Measurements from ENCODE around the genes SSX7, KDM5C and HUWE1.

GRCh38 chrX:50594538-50595022 lies 124.0 kb upstream of the DGKK start:
- PRO-cap, 2 experiments, result no peak in any of the 2 experiments

- PRO-cap, 2 experiments, result no peak in any of the 2 experiments
These were observed 76.6 kb downstream of the MAGED4 start for GRCh38 chrX:52261385-52261620.

- PRO-cap, 2 experiments, result no peak in any of the 2 experiments
These were observed 57.5 kb upstream of the XAGE1B start for GRCh38 chrX:52574360-52574851.

- PRO-cap, 2 experiments, result no peak in any of the 2 experiments
These were observed at the start of gene SSX7 for GRCh38 chrX:52654871-52655219. TSS of gene SSX7 (minus strand) at chrX:52654900.

- PRO-cap, 2 experiments, result no peak in any of the 2 experiments
These were observed 24.9 kb upstream of the FAM156A start for GRCh38 chrX:52983209-52983710.

DNA sequence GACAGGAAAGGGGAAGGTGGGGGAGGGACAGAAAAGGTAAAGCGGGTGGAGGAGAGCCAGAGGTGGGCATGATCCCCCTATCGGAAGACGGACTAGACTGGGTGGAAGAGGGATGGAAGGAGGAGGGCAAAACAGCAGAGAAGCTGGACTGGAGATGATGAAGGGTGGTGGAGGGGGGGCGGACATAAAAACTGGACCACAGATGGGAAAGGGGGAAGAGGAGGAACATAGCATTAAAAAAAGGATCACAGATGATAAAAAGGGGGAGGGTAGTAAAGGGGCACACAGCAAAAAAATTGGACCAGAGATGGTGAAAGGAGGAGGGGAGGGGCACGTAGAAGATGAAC lies 1.2 kb downstream of the TSPYL2 start:
- PRO-cap, 2 experiments, result no peak in any of the 2 experiments

DNA sequence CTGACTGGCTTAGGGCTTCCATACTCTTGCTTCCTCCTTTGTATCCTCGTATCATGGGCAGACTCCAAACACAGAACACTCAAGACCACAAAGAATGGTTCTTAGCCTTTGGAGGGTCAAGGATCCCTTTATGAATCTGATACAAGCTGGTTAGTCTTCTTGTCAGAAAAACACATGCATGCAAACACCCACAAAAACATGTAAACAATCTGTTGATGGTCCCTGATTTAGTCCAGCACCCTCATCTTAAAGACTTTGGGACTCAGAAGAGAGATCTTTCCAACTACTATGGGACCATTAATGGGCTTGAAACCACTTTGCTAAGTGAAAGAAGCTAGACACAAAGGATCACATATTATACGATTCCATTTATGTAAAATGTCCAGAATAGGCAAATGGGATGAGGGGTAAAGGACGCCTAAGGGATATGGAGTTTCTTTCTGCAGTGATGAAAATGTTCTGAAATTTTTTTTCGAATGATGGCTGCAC lies 34.0 kb downstream of the KDM5C start:
- PRO-cap, 2 experiments, result no peak in any of the 2 experiments

GRCh38 chrX:53225054-53225327 lies at the start of gene KDM5C:
TSS of gene KDM5C (minus strand) at chrX:53225207.
- PRO-cap, 2 experiments, result peak in 2 of 2 experiments; most common minus-strand start chrX:53225207 (in 2)

DNA sequence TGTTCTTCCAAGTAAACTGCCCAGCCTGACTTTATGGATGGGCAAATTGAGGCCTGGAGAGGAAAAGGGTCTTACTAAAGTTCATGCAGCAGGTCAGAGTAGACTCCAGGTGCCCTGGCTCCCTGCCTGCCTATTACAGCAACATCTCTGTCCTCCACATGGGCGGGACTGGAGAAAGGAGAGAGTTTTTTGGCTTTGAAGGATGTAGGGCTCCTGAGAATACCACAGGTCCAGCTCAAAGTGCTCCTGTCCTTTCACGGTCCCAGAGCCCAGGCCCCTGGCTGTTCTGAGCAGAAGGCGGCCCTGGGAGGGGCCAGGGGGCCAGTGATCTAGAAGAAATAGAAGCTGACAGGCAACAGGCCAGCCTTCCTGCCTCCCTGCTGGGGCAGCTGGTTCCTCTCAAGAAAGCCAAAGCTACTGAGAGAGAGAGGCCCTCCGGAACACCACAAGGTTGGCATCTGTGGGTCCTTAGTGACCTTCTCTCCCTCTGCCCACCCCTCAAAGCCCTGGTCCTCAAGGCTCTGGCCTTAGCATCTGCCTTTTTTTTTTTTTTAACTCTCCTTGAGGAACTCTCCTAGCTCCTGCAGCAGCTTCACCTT lies 38.8 kb downstream of the IQSEC2 start:
- PRO-cap, 2 experiments, result no peak in any of the 2 experiments

GRCh38 chrX:53306671-53307067 lies 14.5 kb downstream of the IQSEC2 start:
- PRO-cap, 2 experiments, result no peak in any of the 2 experiments

DNA sequence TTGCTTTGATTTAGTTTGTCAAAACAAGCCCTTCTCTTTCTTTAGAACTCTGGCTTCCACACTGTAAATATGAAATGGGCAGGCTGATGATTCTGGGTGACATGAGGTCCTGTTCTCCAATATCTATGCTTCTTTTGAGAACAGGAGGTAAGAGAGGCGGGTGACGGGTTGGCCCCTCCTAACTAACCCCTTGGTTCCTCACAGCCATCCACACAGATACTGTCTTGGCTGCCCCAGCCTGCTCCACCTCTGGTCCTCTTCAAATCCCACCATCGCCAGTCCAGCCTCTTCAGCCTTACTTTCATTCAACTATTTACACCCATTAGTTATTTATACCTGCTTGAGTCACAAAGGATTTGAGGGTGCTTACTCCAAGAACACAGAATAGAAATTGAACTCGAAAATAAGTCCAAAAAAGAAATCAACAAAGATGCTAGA lies 11.7 kb downstream of the IQSEC2 start:
- PRO-cap, 2 experiments, result no peak in any of the 2 experiments

DNA sequence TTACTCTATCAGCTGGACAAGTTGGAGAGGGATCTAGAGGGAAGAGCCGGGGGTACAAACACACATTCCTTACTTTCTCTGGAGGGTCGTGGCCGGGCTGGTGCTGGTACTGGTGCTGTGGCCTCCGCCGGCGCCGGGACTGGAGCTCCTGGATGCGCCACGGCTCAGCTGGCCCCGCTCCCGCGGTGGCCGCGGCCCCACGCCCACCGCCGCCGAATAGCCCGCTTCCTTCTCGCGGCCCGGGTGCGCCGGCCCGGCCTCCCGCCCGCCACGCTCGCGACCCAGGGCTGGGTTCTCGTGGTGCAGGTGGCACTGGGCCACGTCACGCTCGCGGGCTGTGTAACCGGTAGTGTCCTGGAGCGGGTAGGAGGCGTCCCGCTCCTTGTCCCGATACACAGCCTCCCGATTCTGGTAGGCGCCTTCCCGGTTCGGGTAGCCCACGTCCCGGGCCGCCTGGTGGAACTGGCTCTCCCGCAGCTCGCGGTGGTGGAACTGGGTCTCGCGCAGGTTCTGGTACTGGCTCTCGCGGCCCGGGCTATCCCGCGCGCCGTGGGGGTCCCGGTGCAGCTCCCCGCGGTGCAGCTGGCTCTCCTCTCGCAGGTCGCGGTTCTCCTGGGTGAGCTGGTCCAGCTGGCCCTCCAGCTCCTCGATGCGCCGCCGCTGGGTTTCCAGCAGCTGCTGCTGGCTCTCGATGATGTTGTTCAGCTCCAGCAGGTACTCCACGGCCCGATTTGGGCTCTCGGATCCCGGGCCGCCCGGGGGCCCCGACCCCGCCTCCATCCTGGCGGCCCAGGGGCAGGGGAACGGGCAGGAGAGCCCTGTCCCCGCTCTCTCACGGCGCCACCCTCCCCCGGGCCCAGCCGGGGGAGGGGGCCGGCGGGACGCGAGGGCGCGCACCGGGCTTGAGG lies 552 bp downstream of the IQSEC2 start:
- PRO-cap, 2 experiments, result no peak in any of the 2 experiments

GRCh38 chrX:53380341-53380701 lies 42.1 kb downstream of the SMC1A start:
- PRO-cap, 2 experiments, result peak in 2 of 2 experiments; most common minus-strand start chrX:53380428 (in 2)

- PRO-cap, 2 experiments, result peak in 2 of 2 experiments; most common plus-strand start chrX:53441849 (in 2); most common minus-strand start chrX:53441686 (in 2)
These were observed 7.6 kb upstream of the HSD17B10 start for GRCh38 chrX:53441395-53442589.

GRCh38 chrX:53682803-53683644 lies 3.5 kb downstream of the HUWE1 start:
- PRO-cap, 2 experiments, result peak in 2 of 2 experiments; most common plus-strand start chrX:53683413 (in 2)

DNA sequence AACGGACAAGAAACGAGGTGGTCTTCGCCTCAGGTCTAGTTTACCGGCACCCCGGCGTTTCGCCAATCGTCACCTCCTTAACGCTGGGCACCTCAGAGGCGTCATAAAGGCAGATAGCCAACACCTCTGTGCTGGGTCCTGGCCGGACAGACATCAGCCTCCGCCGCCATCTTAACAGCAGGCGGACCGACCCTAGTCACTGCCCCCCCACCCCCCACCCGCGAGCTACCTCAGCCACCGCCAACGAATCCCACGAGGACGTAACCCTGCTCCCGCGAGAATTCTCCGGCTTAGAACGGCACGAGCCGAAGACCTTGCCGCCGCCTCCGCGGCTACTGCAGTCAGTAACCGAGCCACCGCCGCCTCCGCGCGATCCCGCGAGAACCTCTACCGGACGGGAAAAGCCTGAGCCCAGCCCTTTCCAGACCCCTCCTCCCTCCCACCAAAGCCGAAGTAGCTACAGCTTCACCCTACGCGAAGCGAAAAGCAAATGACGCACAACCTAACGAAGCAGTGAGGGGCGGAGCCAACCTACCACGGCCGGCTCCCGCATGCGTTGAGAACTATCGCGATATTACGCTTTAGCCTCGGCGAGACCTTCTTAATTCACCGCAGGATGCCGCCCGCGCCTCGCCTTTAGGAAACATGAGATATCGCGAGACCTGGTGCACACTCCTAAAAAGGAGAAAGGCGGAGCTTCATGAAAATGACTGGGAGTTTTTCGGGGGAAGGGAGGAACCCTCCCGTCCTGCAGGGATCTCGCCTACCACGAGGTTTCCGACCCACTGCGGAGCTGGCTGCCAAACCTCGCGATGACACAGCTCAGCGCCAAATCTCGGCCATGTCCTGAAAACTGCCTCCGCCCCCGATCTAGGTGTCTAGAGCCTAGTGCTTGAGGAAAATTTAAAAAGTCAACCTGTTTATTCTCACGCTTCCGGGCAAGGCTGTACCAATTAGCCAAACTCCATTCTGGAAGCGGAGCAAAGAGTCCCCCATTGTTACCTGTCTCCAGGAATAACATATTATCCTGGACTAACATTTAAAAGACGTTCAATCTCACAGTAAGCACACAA lies 2.5 kb downstream of the HUWE1 start:
- PRO-cap, 2 experiments, result peak in 2 of 2 experiments; most common plus-strand start position 831 of the sequence (in 2); most common minus-strand start position 385 of the sequence (in 2)

GRCh38 chrX:53685868-53687232 lies at the start of gene HUWE1:
TSS of gene HUWE1 (minus strand) at chrX:53686719.
- PRO-cap, 2 experiments, result peak in 2 of 2 experiments; most common plus-strand start chrX:53686800 (in 2); most common minus-strand start chrX:53686336 (in 2)

DNA sequence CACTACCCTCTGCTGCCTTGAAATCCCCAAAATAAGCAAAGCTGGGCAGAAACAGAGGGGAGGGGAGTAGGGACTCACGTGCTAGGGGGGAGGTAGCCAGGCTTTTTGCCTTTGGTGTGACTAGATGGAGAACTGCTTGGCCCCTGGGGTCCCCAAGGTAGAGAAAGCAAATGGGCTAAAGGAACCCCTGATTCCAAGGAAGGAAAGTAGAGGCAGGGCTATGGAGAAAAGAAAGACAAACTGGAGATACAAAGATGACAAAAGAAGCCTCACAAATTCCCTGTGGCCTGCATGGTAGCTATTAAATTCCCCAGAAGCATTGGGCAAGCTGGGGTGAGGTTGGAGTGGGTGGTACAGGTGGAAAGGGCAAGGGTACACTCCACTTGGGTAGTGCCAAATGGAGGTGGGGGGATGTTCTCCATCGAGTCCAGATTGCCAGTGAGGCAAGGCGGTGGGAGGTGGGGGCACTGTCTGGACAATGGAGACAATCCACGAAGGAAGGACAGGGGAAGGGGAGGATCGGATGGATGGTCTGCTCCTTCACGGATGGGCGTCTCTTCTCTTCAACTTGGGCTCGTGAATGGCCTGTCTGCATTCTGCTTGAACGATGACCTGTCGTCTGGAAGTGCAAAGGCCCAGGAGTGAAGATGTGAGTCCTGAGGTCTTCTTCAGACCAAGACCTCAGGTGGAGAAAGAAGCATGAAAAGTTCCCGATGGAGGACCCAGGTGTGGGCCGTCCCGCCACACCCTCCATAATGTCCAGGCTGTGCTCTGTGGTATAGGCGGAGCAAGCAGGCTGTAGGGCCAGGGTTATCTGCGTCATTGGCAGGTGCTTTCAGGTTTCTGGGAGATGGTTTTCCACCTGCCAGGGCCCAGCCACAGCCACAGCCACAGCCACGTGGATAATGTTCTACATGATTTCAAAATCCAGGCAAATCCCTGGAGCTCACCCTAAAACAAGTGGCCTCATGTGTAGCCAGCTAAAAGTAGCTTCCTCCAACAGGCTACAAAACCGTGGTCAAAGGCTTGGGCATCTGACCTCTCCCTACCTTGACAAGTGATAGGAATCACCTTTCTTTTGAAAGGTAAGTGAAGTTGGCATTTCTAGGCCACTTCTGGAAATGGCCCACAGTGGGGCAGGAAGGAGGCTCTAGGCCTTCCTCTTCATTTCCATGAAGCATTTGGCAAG lies 106.4 kb downstream of the PHF8 start:
- PRO-cap, 2 experiments, result no peak in any of the 2 experiments

- PRO-cap, 2 experiments, result peak in 2 of 2 experiments; most common plus-strand start chrX:54044632 (in 1)
These were observed 599 bp upstream of the PHF8 start for GRCh38 chrX:54044569-54045574.

- PRO-cap, 2 experiments, result no peak in any of the 2 experiments
These were observed 48.9 kb upstream of the PHF8 start for GRCh38 chrX:54093153-54093512.